Pulmonary lymph node (tissue), 1 donor: Measurements from ENCODE around the genes SIGLEC5, ZNF808, ZNF888 and VN1R4.

DNA sequence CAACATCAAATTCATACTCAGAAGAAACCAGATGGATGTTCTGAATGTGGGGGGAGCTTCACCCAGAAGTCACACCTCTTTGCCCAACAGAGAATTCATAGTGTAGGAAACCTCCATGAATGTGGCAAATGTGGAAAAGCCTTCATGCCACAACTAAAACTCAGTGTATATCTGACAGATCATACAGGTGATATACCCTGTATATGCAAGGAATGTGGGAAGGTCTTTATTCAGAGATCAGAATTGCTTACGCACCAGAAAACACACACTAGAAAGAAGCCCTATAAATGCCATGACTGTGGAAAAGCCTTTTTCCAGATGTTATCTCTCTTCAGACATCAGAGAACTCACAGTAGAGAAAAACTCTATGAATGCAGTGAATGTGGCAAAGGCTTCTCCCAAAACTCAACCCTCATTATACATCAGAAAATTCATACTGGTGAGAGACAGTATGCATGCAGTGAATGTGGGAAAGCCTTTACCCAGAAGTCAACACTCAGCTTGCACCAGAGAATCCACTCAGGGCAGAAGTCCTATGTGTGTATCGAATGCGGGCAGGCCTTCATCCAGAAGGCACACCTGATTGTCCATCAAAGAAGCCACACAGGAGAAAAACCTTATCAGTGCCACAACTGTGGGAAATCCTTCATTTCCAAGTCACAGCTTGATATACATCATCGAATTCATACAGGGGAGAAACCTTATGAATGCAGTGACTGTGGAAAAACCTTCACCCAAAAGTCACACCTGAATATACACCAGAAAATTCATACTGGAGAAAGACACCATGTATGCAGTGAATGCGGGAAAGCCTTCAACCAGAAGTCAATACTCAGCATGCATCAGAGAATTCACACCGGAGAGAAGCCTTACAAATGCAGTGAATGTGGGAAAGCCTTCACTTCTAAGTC lies 16.3 kb downstream of the ZNF175 start:
- PRO-cap: no peak

- PRO-cap: no peak
These were observed at the start of gene SIGLEC5 for GRCh38 chr19:51630385-51630816. SIGLEC5 (minus strand) TSS chr19:51630401.

- PRO-cap: bidirectional peak, plus-strand start at chr19:51702567, minus-strand start at chr19:51702444
These were observed 9.2 kb downstream of the SPACA6 start for GRCh38 chr19:51702251-51702880.

DNA sequence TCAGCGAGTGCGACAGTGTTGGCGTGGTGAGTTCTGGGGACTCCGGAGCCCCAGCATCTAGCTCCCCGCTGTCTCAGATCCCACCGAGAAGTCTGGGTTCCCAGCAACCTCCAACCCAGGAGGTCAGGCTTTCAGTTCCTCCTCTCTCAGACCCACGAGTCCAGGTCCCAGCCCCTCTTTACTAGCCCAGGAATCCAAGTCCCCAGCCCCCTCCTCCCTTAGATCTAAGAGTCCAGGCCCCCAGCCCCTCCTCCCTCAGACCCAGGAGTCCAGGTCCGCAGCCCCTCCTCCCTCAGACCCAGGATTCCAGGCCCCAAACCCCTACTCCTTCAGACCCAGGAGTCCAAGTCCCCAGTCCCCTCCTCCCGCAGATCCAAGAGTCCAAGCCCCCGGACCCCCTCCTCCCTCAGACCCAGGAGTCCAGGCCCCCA lies 11.3 kb downstream of the SPACA6 start:
- PRO-cap: no peak

DNA sequence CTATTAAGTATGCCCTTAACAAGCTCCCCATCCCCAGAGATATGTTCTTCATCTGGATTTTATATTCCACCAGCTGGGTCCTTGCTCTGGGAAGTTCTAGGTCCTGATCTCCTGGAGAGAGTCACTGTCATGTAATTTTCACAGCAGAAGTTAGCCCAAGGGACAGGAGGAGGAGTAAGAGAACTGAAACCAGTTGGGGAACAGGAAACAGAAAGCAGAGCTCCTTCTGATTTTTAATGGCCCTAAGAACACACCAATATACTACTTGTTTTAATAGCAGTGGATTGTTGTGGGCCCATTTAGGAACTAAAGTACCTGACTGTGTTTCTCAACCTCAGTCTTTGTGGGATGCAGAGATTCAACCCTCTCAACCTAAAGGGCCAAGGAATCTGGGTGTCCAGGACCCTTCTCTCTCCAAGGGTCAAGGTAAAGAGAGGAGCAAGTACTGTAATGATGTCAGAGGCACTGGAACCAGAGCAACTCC lies 8.2 kb upstream of the FPR3 start:
- PRO-cap: bidirectional peak, plus-strand start at position 229 of the sequence, minus-strand start at position 113 of the sequence

DNA sequence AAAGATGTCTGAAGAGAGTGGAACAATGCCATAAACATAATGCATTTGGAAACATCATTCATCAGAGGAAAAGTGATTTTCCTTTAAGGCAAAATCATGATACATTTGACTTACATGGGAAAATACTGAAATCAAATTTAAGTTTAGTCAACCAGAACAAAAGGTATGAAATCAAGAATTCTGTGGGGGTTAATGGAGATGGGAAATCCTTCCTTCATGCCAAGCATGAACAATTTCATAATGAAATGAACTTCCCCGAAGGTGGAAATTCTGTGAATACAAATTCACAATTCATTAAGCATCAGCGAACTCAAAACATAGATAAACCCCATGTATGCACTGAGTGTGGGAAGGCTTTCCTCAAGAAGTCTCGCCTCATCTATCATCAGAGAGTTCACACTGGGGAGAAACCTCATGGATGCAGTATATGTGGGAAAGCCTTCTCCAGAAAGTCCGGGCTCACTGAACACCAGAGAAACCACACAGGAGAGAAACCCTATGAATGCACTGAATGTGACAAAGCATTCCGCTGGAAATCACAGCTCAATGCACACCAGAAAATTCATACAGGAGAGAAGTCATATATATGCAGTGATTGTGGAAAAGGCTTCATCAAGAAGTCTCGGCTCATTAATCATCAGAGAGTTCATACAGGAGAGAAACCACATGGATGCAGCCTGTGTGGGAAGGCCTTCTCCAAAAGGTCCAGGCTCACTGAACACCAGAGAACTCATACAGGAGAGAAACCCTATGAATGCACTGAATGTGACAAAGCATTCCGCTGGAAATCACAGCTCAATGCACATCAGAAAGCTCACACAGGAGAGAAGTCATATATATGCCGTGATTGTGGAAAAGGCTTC lies 17.1 kb downstream of the ZNF613 start:
- PRO-cap: no peak

- PRO-cap: no peak
These were observed 10.6 kb downstream of the ZNF350 start for GRCh38 chr19:51976128-51976410.

GRCh38 chr19:51988953-51989311 lies 2.3 kb upstream of the ZNF350 start:
- PRO-cap: no peak

GRCh38 chr19:52188763-52189465 lies 938 bp upstream of the PPP2R1A start:
- PRO-cap: bidirectional peak, plus-strand start at chr19:52189371, minus-strand start at chr19:52189332

GRCh38 chr19:52189466-52189838 lies 400 bp upstream of the PPP2R1A start:
- PRO-cap: bidirectional peak, plus-strand start at chr19:52190057, minus-strand start at chr19:52189631

- PRO-cap: no peak
These were observed 38.4 kb downstream of the PPP2R1A start for GRCh38 chr19:52228076-52228748.

- PRO-cap: no peak
These were observed 4.9 kb upstream of the ZNF480 start for GRCh38 chr19:52291790-52292795.

DNA sequence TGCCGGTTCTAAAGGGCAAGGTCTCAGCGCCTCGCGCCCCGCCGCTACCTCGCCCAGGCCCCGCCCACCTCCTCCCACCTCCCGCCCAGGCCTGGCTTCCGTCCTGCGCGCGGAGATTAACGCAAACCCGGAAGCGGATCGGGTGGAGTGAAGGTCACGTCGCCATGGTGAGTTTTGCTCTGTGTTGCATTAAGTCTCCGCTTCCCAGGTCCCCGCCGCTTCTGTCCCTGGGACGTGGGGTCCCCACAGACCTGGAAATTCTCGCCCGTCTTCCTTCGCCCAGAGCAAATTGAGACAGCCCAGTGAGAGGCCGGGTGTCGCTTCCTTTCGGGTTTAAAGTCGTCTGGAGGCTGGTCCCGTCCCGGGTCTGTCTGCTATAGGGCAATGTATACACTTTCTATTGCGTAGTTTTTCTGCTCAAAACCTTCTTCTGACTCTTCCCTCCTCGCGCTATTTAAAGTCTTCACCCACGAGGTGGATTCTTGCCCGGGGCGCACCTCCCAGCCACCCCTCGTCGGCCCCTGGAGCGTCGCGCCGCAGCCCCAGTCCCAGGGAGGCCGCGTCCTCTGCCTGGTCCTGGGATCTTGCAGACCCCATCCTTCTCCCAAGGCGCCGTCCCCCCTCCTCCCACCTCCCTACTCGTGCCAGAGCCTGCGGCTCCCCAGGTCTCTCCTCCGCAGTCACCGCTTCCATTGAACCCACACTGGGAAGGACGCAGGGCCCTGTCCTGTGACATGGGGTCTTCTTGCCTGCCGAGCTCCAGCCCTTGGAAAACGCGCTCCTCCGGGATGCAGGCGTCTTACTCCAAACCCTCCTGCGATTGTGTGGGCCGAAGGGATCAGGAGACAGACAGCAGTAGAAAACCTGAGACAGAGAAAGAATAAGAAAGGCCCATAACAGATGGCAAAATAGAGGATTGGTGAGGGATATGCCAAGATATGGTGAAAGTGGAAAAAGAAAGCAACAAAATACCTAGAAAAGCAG lies at the start of gene ZNF808:
TSS of gene ZNF808 (plus strand) at position 124 of the 984 bp plus-strand sequence.
- PRO-cap: bidirectional peak, plus-strand start at position 124 of the sequence, minus-strand start outside the sequence

DNA sequence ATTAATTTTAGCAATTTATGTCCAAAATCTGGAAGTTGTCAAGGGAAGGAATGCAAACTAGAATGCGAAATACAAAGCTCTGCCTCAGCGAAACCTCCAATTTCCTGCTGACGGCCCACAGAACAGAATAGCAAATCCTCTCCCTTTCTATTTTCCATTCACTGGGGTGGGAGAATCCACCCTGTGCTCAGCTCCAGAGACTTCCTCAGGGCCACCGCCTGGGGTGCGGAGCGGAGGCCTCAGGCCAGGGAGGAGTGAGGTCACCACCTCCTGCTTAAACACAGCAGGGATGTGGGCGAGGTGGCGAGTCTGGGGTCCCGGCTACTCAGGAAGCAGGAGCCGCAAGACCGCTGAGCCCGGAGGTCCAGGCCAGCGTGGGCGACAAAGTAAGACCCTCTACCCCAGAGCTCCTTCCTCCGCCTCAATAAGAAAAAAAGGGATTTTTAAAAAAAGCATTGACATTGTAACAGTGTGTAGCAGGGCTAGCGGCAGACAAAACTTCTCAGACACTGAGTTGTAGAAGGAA lies 681 bp upstream of the ZNF320 start:
- PRO-cap: no peak

- PRO-cap: bidirectional peak, plus-strand start at chr19:52923550, minus-strand start at chr19:52923422
These were observed at the start of gene ZNF888 for GRCh38 chr19:52923321-52923789. ZNF888 (minus strand) TSS chr19:52923428.

- PRO-cap: no peak
These were observed 12.9 kb upstream of the ZNF888 start for GRCh38 chr19:52935837-52936765.

GRCh38 chr19:52938752-52939206 lies 15.6 kb upstream of the ZNF888 start:
- PRO-cap: no peak

DNA sequence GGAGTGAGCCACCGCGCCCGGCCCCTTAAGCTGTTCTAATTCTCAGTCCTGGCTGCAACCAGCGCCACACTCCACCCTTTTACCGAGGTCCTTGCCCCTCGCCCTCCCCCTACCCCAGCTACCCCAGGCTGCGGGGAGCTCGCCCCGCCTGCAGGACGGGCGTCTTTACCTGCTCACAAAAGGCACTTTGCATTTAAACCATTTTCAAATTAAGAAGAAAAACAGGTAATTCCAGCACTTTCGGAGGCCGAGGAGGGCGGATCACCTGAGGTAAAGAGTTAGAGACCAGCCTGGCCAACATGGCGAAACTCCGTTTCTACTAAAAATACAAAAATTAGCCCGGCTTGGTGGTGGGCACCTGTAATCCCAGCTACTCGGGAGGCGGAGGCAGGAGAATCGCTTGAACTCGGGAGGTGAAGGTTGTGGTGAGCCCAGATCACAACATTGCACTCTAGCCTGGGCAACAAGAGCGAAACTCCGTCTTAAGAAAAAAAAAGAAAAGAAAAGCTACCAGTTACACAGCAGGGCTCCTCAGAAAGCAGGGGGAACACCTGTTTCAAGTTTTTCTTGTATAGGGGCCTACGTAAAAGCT lies 16.0 kb upstream of the ERVV-1 start:
- PRO-cap: no peak

GRCh38 chr19:53267441-53268012 lies at the start of gene VN1R4:
VN1R4 (minus strand) TSS chr19:53267723.
- PRO-cap: no peak

GRCh38 chr19:53504399-53504624 lies 33.6 kb upstream of the ZNF331 start:
- PRO-cap: no peak